Body of pancreas (tissue), 2 donors: ENCODE data around the genes TAFA1 and ARL6IP5.

DNA sequence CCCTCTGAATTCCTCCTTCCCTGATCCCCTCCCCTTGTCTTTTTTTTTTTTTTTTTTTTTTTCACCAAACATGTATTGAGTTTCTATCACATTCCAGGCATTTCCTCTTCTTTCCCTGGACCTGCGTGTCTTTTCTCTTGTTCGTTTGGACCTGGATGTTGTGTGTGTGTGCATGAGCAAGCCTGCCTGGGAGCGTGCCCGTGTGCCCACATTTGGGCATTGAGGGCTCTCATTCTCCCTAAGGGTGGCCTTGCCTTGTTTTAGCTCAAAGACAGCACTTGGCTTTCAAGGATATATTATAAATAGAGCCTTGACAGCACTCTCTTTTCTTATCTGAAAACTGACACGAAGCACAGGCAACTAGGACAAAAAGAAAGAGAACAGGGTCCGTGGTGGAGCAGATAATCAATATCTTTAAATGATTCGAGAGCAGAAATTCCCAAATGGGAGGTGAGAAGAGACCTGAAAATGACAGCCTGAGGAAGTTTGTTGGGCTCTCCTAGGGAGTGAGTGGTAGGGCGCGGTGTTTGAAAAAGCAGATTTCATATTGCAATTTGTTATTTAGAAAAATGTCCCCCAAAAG lies 39.0 kb upstream of the SLC25A26 start:
- PRO-cap: no peak
- RAMPAGE, long total RNA, 2 experiments: no peak in any of the 2 experiments

DNA sequence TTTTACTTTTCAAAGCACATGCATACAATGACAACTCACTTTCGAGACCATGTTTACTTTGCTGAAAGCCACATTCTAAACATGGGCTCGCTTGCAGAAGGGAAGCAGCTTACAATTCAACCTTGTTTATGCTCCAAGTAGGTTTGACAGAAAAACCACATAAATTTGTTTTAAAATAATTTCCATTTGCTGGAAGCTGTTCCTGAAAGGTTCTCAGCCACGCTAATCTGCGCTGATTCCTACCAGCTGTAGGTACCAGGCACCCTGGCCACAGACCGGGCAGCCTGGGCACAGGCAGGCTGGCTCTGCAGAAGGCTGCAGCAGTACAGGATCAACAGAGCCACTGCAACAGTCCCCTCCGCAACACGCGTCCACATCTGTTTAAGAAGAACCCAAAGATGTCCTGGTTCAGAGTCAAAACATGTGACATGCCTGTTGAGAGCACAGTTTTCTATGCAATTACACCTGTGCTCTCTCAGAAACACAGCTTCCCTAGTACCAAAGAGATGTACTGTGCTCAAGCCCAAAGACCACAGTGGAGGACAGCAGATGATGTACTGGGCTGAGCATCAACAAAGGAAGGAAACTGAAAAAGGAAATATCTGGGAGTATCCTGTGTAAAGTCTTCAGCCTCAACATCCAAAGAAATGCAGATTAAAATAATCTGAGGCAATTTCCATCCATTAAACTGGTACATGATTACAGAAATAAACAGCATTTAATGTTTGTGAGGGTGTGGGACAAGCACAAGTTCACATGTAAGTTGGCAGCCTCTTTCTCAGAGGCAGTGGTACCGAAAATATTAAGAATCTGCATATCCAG lies 18.8 kb downstream of the LRIG1 start:
- PRO-cap: unidirectional peak, plus-strand start at position 273 of the sequence
- RAMPAGE, long total RNA, 2 experiments: no peak in any of the 2 experiments

GRCh38 chr3:66496279-66496747 lies 4.5 kb downstream of the LRIG1 start:
- PRO-cap: no peak
- RAMPAGE, long total RNA, 2 experiments: no peak in any of the 2 experiments

DNA sequence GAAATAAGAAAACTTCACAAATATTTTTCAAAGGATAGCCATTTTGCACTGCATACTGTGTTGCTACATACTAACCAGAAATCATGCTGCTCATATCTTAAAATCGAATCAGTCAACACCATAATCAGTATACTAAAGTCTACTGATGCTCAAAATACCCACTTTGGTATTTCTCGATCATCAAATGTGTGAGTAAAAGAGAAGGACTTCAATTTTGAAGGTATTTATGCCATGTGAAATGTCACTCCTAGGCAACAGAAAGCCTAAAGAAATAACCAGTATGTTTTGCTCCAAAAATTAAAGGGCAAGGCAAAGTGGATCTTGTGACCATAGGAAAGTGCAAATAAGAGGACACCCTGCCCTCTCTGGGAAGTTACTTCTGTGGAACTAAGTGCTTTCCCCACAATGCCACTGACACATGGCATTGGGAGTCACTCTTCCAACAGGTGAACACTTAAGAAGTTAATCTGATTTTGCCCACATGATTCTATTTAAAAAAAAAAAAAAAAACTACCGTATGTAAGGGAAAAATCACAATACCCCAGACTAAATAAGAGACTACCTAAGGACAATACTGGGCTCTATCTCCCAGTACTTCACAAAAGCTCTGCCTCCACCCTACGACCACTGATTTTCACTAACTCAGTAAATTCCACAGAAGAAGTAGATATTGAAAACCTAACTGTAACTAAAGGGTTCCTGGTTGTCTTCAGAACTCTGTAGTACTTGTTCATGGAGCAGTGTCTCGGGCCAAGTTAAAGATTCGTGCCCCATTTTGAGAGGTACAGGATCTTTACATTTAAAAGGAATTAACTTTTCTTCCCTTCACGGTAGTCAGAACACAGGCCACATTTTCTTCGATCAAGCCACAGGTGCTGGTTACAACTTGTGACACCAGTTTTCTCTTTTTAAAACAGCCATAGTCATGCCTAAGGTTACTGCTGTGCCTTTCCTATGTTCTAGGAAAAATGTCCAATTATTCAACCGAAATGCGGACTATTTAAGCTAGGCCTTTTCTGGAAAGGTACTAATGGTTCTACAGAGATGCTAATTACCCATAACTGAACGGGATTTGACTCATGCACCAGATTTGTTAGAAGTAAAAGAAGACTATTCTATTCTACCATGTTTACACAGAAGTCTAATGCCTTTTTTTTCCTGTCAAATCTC lies 2.4 kb downstream of the LRIG1 start:
- PRO-cap: bidirectional peak, plus-strand start at position 376 of the sequence, minus-strand start at position 389 of the sequence; bidirectional peak, plus-strand start at position 549 of the sequence, minus-strand start at position 413 of the sequence
- RAMPAGE, long total RNA, 2 experiments: no peak in any of the 2 experiments

DNA sequence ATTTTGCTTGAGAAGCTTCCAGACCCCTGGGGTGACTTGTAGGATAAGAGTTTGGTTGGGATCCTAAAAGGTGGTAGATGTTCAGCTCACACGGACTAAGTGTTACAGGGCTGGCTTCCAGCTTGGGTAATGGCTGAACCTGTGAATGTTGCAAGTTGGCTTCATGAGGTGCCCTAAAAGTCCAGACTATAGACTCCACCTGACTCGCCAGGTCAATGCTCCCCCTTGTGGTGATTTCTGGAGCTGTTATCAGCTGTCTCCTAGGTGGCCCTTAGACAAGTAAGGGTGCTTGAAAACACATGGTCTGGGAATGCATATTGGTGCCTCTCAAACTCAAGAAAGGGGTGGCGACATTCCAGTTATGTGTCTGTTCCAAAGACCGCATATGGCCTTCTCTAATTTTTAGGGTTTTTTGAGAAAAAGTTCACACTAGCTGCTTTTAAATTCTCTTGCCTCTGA lies 175.8 kb upstream of the KBTBD8 start:
- PRO-cap: no peak
- RAMPAGE, long total RNA, 2 experiments: no peak in any of the 2 experiments

DNA sequence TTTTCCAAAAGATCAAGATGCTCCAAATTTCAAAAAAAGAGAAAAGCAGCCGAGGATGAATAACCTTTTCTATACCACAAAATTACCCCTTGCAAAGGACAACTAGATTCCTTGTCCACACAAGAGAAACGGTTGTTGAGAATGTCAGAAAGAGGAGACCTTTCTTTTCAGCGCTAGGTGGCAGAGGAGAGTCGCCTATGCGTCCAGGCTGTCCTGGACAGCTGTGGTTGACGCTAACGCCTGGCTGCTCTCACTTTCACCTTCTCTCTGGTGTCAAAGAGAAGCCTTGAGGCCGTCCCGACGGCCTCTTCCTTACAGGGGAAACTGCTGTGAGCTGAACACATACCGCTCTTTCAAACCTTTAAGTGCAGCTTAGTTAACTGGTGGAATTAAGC lies 26.3 kb upstream of the KBTBD8 start:
- PRO-cap: no peak
- RAMPAGE, long total RNA, 2 experiments: no peak in any of the 2 experiments

DNA sequence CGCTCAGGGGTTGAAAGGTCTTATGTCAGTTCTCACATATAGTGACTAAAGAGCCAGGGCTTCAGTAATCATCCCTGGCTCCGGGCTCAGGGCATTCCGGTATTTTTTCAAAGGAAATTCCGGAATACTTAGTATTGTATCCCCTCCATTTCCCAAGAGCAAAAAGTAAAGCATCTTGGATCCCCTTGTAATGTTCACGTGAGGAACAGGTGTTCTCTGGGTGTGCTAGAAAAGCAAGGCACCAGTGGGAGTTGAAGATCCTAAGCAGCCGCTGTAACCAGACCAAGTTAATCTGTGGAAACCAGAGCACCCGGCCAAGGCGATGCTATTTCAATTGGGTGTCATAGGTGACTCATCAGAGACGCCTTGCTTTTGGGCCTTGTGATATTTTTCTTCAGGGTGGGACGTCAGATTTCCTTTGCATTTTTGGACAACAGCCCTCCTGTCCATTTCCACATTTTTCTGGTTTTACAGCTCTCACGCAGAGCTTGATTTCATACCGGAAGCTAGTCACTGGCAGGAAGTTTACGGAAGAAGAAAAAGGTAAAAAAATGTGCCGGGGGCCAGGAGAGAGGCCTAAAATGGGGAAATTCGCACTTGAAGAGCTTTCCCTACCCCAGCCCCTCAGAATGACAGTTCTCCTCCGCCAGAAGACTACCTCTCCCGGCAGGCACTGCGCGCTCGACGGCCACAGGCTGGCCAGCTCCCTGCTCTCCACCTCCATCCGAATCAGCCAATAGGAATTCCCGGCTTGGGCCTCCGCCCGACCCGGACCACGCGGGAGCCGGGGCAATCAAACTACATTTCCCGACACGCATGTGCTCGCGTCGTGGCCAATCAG lies 519 bp upstream of the KBTBD8 start:
- PRO-cap: bidirectional peak, plus-strand start outside the sequence, minus-strand start at position 623 of the sequence
- RAMPAGE, long total RNA, 2 experiments: no peak in any of the 2 experiments

- PRO-cap: no peak
- RAMPAGE, long total RNA, 2 experiments: no peak in any of the 2 experiments
These were observed 275.2 kb downstream of the SUCLG2 start for GRCh38 chr3:67378945-67379859.

DNA sequence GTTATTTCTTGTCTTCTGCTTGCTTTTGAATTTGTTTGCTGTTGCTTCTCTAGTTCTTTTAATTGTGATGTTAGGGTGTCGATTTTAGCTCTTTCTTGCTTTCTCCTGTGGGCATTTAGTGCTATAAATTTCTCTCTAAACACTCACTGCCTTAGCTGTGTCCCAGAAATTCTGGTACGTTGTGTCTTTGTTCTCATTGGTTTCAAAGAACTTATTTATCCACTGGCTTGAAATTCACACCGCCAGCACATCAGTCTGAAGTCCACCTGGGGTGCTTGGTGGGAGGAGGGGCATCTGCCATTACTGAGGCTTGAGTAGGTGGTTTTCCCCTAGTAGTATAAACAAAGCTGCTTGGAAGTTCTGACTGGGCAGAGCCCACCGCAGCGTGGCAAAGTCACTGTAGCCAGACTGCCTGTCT lies 114.3 kb downstream of the SUCLG2 start:
- PRO-cap: no peak
- RAMPAGE, long total RNA, 2 experiments: no peak in any of the 2 experiments

- PRO-cap: no peak
- RAMPAGE, long total RNA, 2 experiments: start-site peak on the minus strand in 1 of 2 experiments, at chr3:67594477-67594720 at its widest, 7 to 8 reads per replicate
These were observed 60.0 kb downstream of the SUCLG2 start for GRCh38 chr3:67594245-67594889.

GRCh38 chr3:67653910-67654495 lies 409 bp downstream of the SUCLG2 start:
- PRO-cap: bidirectional peak, plus-strand start at chr3:67654246, minus-strand start at chr3:67654265
- RAMPAGE, long total RNA, 2 experiments: no peak in any of the 2 experiments

- PRO-cap: no peak
- RAMPAGE, long total RNA, 2 experiments: no peak in any of the 2 experiments
These were observed 128.8 kb upstream of the TAFA1 start for GRCh38 chr3:67875312-67875669.

DNA sequence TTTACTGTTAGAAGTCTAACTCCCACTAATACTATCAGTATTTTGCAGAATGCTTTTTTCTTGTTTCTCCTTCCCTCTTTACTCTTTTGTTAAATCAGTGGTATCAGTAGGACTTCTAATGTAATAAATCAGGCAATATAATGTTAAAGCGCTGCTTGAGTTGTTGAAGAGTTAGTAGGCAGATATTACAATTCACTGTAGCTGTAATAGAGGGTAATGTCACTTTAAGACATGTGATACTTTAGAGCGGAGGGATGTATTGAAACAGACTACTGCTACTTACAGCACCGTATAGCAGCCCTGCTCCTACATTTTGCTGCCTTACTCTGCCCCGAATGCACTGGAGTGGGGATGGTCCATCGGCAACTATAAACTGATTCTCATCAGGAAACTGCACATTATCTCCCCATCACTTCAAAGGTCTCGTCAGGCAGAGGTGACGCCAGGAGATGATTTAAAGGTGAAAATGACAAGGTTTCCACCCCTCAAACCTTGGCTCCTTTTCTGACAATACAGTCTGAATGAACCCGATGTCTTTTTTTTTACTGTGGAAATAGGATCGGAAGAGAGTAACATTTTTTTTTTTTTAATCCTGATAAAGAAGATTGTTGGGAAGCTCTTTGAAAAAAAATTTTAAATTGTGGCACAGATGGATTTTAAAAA lies at the start of gene TAFA1:
TSS of gene TAFA1 (plus strand) at position 267 of the 663 bp plus-strand sequence.
- PRO-cap: no peak
- RAMPAGE, long total RNA, 2 experiments: no peak in any of the 2 experiments

- PRO-cap: no peak
- RAMPAGE, long total RNA, 2 experiments: no peak in any of the 2 experiments
These were observed 4.5 kb downstream of the EOGT start for GRCh38 chr3:69008845-69009539.

GRCh38 chr3:69058504-69058937 lies 6.4 kb upstream of the TMF1 start:
- PRO-cap: no peak
- RAMPAGE, long total RNA, 2 experiments: no peak in any of the 2 experiments

DNA sequence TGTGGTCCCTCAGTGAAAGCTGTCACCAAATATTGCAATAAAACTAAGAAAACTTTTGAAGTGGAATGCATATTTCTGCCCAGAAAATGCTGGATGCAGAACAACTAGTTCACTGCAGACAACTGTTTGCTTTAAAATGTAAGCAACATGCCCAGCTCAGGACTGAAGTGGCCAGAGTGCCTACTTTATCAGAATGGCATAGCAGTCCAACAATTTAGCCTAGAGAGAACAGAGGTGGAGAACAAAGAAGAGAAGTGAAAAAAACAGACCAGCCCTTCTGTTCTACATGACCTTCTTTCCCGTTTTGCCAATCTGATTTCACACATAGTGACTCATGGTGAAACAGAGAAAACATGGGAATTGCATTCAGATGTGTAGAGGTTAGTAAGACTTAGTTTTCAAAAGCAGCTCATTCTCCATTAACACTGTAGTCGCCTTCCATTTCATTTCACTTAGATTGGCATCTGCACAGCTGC lies 523 bp upstream of the ARL6IP5 start:
- PRO-cap: bidirectional peak, plus-strand start at position 345 of the sequence, minus-strand start at position 298 of the sequence
- RAMPAGE, long total RNA, 2 experiments: no peak in any of the 2 experiments

- PRO-cap: bidirectional peak, plus-strand start at chr3:69085014, minus-strand start at chr3:69084810
- RAMPAGE, long total RNA, 2 experiments: start-site peak on the plus strand in 2 of 2 experiments, at chr3:69084984-69085044 at its widest, 44 to 840 reads per replicate
These were observed at the start of gene ARL6IP5 for GRCh38 chr3:69084652-69085513. Gene ARL6IP5, plus strand, starts transcription at chr3:69084937.

DNA sequence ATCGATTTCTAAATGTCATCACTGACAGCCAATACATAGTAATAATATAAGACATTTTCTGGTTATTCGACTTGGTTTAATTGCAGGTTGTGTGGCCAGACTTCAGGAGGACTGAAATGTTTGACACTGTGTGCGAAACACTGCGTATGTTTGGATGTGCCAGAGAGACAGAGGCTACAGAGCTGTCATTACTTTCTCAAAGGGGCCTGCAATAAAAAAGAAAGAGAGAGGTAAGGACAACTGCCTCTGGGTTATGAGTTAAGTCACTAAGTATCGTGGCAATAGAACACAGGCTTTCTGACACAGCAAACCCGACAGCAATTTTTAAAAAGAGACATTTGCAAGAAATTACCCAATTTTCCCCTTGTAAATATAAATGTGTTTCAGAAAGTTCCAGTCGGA lies 852 bp downstream of the LMOD3 start:
- PRO-cap: no peak
- RAMPAGE, long total RNA, 2 experiments: no peak in any of the 2 experiments

DNA sequence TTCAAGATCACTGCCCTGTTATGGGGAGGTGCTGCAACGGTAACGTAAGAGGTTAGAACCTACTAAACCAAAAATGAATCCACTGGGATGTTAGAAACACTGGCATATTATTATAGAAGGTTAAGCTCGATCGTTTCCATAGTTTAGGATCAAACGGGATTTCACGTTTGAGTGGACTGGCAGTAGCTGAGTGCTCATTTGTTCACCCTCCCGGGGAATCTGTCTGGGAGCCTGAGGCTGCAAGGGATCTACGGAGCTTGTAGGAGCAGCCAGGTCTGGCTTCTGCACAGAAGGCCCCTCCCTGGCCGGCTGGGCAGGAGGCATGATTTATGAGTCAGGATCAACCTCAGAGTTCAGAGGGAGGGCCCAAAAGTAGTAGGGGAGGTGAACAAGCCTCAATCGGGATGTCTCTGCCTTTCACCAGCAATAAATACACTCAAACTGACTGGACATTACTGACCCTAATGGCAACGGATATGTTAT lies 109.4 kb upstream of the LMOD3 start:
- PRO-cap: no peak
- RAMPAGE, long total RNA, 2 experiments: no peak in any of the 2 experiments

GRCh38 chr3:69293243-69293559 lies 92.7 kb downstream of the FRMD4B start:
- PRO-cap: no peak
- RAMPAGE, long total RNA, 2 experiments: no peak in any of the 2 experiments